Bronchus fibroblast of lung (primary cell): ENCODE data around the gene HEBP1.

DNA sequence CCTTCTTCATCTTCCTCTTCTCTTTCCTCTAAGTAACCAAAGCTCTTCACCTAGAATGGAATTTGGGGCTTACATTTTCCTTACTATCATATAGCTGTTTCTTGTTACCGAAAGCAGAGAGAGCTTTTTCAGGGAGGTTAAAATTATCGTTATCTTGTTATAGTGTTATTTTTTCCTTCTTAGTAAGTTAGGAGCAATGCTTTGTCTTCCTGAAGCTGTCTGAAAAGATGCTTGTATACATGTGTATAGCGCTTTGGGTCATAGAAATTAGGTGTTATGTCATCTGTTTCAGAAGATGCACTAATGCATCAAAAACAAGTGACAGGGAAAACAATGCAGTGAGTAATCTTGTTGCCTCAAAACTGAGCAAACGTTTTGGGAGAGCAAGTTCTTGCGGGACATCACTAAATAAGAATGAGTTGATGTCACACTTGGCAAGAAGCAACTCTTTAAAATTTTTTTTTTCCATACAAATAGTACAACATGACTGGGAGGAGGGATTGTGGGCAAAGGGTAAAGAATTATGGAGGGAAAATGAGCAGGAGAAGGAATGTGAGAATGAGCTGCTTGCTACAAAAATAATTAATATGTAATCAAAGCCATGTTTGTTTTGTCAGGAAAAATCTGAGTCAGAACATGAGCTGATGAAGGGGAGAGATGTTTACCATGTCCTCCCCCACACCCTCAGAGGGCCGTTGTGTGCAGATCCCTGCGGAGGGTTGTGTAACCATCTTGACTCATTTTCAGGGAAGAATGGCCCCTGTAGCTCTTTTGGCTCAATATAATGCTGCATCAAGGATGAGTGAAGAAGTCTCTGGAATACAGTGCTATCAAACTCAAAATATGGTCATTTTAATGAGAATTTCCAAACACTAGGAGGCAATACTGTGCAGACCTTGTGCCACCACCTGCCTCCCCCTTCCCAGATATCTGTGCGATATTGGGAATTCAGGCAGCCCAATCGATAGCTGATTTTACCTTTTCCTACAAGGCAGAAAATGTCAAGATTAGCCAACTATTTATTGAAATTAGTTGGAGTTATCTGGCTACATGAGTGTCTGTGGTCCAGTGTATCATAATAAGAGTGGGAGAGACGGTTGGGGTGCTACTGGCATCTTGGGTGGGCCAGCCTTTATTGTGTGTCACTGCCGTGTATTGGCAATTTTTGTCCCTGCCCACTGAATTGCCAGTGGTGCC, 41.4 kb downstream of the BORCS5 start:
- RAMPAGE, long total RNA, result no peak

DNA sequence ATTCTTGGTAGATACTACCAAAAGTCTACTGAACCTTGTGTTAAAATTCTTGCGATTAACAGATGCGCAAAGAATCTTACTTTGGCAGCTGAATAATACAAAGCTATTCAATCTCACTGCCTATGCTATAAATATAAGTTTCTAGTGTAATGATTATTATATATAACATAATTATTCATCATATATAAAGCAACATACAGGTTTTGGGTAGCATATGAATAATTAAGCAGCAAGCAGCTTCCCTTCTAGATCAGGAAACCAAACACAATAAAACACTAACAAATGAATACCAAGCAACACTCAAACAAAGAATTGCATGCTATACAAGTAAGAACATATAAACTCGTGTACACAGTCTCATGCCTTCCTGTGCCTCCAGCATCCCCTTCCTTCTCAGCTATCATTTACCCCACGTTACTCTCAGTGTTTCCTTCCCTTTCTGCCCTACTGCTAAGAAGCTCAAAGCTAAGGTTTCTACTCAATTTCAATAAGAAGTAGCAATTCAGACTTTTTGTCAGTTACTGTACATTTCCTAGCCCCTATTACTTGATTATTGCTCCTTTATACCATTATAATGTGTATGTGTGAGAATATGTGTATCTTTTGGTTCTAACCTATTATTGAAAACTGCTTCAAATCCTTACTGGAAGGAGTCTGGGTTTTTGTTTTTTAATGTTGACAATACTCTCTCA, 81.1 kb downstream of the DUSP16 start:
- RAMPAGE, long total RNA, result no peak

- RAMPAGE, long total RNA, result no peak
Observed at GRCh38 chr12:12489076-12489550, 73.5 kb downstream of the DUSP16 start.

DNA sequence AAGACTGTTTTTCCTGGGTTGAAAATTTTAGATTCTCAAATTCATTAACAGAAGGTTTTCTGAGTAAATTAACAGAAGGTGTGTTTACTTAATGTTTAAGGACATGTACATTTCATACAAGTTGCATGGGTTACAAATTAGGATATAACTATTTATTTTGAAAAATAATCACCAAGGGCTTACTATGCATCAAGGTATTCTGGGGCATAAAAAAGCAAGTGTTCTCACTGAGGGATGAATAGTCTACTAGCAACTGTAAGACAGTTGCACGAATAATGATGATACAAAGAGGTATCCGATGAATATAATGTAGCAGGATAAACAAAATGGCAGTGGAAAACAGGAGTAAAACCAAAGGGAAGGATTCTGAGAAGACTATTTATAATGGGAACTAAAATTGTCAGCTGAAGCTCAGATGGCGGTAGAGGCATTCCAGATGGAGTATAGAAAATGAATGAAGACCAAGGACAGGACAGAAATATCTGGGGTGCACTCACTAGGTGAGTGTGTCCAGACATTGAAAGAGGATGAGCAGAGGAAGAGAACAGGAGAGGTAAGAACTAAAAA, 68.4 kb downstream of the DUSP16 start:
- RAMPAGE, long total RNA, result no peak

DNA sequence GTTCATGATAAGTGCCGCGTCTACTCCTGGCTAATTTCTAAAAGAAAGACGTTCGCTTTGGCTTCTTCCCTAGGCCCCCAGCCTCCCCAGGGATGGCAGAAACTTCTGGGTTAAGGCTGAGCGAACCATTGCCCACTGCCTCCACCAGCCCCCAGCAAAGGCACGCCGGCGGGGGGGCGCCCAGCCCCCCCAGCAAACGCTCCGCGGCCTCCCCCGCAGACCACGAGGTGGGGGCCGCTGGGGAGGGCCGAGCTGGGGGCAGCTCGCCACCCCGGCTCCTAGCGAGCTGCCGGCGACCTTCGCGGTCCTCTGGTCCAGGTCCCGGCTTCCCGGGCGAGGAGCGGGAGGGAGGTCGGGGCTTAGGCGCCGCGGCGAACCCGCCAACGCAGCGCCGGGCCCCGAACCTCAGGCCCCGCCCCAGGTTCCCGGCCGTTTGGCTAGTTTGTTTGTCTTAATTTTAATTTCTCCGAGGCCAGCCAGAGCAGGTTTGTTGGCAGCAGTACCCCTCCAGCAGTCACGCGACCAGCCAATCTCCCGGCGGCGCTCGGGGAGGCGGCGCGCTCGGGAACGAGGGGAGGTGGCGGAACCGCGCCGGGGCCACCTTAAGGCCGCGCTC, 392 bp upstream of the CDKN1B start:
- RAMPAGE, long total RNA, result no peak

GRCh38 chr12:12800275-12801204, 12.6 kb upstream of the DDX47 start:
- RAMPAGE, long total RNA, result no peak

GRCh38 chr12:12908629-12909390, 17.4 kb downstream of the GPRC5A start:
- RAMPAGE, long total RNA, result no peak

GRCh38 chr12:12979686-12980437, 20.2 kb downstream of the HEBP1 start:
- RAMPAGE, long total RNA, result no peak

DNA sequence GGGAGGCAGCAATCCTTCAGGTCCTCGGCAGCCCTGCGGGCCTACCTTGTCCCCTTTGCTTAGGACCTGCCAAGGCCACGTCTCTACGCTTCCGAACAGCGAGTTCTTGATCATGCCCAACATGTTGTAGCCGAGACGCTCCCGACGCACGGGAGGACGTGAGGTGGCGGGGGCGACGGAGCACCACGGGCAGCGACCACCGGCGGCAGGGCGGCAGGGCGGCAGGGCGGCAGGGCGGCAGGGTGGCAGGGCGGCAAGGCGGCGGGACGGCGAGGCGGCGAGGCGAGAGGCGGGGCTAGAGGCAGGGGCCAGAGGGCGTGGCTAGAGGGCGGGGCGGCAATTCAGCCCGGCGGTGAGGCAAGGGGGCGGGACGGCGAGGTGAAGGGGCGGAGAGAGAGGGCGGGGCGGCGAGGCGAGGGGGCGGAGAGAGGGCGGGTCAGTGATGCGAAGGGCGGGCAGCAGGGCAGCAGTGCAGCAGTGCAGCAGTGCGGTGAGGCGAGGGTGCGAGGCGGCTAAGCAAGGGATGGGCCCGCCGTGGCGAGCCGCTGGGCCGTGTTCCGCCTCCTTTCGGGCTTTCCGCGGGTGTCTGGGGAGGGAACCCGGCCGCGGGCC, at the start of gene HEBP1:
TSS of gene HEBP1 (minus strand) at position 274 of the 612 bp plus-strand sequence.
- RAMPAGE, long total RNA, result start-site peak on the minus strand centred at position 230 of the sequence, 30 bp wide, 71 and 83 reads in 2 replicates

DNA sequence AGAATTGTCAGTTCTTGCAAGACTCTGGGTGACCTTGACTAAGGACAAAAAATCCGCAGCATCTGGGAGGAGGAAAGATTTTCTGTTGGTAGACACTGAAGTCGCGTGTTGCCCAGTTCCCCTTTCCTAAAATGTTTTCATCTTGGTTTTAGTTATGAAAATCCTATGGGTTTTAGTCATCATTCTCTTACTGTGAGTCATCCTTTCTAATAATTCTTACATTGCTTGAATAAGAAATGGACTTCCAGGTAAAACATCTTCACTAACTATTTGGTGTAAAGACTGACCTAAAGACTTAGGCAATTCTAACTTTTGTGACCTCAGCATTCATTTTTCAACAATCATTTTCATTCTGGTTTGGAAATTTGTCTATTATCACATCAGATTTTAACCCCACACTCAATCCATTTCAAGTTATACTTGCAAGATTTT, 9.0 kb downstream of the GSG1 start:
- RAMPAGE, long total RNA, result no peak

DNA sequence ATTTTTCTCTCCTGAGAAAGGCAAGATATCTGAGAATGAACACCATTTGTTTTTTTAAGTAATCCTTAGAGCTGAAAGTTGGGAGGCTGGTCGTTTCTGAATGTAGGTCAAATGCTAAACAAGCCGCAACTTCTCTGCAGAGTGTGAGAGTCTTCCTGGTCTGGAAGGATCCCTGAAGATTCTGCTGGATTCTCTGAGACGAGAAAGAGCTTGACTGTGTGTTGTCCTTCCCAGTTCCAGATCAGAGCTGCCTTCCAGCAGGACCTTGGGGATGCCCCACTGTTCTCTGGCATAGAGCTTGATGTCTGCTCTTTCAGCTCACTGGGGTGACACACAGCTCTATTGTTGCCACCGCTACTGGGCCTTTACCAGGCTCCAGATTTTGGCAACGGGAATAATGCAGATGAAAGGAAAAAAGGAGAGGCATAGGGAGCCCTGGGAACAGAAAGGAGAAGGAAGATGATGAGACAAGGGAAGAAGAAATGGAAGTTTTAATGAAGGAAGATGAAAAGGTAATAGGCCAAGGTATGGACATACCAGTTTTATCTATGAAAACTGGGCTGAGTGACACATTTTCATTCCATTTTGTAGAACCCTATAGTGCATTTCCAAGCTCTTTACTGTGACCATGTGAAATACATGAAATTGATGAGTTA, 608 bp downstream of the GSG1 start:
- RAMPAGE, long total RNA, result no peak

DNA sequence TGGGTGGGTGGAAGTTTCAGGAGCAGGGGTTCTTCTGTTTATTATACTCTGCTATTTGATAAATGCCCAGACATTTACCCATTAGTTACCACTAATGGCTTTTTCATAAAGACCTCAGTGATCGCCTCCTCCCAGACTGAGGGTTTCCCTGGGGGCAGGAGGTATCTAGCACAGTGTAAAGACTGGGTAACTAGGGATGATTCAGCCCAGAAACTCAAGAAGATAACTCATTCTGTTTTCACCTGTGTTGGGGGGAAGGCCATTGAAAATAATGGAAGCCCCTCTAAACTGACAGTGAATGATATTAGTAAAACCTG, 11.7 kb downstream of the EMP1 start:
- RAMPAGE, long total RNA, result no peak

GRCh38 chr12:13251541-13251796, 54.9 kb downstream of the EMP1 start:
- RAMPAGE, long total RNA, result no peak

GRCh38 chr12:13390174-13390866, 193.8 kb downstream of the EMP1 start:
- RAMPAGE, long total RNA, result no peak

GRCh38 chr12:14255992-14256462, 109.5 kb upstream of the ATF7IP start:
- RAMPAGE, long total RNA, result no peak

DNA sequence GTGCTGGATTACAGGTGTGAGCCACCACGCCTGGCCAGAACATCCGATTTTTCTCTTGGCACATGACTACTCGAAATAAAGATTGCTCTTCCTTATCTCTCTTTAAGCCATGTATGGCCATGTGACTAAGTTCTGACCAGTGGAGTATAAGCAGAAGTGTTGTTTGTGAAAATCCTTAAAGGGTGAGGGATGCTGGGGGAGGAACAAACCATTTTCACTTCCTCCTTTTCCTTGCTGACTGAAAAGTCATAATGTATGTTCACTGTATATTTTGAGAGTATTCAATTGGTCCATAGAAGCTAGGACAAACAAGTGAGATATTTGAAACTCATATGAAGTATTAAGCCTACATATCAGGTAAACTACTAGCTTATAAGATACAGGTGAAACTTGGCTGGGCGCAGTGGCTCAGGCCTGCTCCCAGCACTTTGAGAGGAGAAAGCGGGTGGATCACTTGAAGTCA, 50.6 kb upstream of the ATF7IP start:
- RAMPAGE, long total RNA, result no peak

DNA sequence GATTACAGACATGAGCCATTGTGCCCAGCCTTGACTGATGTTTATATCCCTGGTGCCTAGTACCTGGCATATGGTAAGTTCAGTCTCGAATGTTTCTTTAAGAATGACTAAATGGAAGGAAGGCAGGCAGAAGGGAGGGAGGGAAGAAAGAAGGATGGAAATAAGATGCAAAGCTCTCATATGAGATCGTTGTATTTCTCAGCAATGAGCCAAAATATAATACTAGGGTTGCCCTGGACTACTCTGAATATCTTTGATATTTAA, 44.0 kb downstream of the GUCY2C start:
- RAMPAGE, long total RNA, result no peak

DNA sequence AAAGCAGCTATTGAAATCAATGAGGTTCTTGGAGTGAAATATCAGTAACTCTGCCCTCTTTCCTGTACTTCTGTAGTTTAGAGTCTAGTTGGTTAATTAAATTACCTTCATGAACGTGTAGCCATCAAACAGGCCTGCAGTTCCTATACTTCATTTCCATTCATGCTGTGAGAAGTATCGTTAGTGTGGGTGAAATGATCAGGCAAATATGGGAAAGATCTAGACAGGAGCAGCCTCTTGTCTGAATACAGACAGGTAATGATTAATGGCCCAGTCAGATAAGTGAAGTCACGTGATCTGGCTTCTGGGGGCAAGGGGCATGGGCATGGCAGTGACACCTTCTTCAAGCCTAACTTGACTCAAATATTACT, 17.9 kb downstream of the GUCY2C start:
- RAMPAGE, long total RNA, result no peak

- RAMPAGE, long total RNA, result no peak
Observed at GRCh38 chr12:14775810-14776121, 1.6 kb downstream of the H2AJ start.

DNA sequence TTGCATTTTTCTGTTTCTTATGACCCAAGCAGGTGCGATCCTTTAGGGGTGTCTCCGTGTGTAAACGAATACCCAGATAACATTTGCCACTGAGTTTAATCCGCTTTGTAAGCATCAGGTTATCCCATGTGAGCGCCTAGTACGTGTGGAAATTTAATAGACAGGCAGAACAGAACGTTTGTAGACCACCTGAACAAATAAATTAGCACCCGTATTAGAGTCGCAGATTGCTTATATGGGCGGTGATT, 289 bp downstream of the C12orf60 start:
- RAMPAGE, long total RNA, result no peak